Myometrial cell (primary cell): ENCODE data around the gene DGKE.

DNA sequence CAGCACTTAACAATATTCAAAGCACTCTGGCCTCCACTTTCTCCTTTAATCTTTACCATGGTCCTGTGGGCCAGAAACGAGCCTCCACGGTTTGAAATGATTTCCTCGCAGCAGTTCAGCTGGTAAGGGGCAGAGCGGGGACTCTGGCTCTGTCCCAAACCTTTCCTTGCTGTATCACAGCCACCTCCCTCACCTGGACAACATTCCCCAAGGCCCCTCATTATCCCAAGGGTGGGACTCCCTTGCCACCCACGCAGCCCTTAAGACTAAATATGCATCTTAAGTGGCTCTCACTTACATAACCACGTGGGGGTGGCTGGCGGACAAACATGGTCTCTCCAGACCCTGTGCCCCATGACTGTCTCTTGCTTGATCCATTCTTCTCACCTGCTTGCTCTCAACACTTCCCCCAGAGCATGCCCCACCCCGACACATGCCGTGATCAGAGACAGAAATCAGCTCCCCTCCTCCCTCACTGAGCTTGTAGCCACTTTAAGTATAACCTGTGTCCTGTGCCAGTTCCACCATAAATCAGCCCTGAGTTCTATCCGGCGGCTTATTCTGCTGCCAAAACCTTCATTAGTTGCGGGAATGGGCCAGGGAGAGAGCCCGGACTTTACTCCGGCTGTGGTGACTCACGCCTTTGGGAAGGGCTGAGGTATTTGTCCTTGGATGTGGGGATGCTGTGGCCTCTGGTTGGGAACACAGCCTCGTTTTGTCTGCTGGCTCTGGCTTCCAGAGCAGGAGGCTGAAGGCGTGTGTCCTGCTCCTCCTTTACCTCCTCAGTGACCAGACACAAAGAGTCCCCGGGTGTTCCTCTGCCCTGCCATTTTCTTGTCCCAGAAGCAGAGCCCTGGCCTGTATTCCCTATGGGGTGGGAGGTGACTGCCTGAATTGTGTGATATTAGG lies 21.2 kb downstream of the ANKRD40 start:
- RAMPAGE, long total RNA, result no peak

- RAMPAGE, long total RNA, result no peak
Observed at GRCh38 chr17:50695312-50696282, 12.1 kb downstream of the ANKRD40 start.

DNA sequence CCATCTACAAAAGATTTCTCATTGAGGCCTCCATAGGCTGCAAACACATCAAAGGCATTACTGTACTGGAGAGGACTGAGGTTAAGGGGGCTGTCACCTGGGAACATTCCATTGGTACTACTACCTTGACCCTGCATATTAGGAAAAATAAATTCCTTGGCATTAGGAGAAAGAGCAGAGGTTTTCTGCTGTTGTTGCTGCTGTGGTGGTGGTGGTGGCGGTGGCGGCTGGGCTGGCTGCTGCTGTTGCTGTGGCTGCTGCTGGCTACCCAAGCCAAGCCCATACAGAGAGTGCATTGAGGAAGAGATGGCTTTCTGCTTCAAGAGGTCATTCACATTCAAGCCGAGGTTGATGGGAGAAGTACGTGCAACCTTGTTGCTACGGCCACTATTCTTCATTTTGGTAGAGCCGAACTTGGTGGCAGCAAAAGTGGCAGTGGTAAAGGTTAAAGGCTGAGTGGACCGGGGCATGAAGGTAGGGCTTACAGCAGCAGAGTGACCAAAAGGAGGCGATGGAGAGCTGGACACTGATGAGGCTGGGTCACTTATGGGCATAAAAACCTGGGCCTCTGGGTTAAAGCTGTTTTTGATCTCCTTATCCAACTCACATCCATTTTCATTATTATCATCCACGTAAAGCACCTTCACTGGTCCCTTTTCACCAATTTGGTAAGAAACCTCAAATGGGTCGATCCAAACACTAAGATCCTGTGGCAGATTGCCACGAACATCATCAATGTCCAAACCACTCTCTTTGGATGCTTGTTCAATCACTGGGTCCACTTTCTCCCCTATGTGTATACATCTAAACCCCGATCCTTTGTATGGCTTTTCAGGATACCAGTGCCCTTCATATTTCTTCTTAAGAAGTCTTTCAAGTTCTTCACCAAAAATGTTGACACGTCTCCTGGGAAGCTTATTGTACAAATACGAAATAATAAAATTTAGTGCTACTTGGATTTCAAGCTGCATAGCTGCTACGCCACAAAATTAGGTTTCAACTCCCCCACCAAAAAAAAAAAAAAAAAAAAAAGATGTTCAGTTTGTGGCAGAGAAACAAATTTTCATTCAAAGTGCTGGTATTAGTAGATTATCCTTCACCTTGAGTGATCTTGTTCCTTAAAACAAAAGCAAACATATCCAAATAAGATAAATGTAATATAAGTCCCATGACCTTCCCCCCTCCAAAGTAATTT lies 2.7 kb downstream of the TOB1 start:
- RAMPAGE, long total RNA, result no peak

GRCh38 chr17:50887768-50888147 lies 21.6 kb upstream of the TOB1 start:
- RAMPAGE, long total RNA, result no peak

DNA sequence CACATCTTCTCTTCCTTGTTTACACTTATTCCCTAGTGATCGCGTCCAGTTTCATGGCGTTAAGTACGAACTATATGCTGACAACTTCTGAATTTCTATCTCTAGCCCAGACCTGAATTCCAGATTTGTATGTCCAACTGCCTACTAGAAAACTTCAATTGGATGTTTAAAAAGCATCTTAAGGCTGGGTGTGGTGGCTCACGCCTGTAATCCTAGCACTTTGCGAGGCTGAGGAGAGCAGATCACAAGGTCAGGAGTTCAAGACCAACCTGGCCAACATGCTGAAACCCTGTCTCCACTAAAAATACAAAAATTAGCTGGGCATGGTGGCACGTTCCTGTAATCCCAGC lies 40.3 kb downstream of the SPAG9 start:
- RAMPAGE, long total RNA, result no peak

GRCh38 chr17:51118329-51118914 lies 2.2 kb downstream of the SPAG9 start:
- RAMPAGE, long total RNA, result no peak

DNA sequence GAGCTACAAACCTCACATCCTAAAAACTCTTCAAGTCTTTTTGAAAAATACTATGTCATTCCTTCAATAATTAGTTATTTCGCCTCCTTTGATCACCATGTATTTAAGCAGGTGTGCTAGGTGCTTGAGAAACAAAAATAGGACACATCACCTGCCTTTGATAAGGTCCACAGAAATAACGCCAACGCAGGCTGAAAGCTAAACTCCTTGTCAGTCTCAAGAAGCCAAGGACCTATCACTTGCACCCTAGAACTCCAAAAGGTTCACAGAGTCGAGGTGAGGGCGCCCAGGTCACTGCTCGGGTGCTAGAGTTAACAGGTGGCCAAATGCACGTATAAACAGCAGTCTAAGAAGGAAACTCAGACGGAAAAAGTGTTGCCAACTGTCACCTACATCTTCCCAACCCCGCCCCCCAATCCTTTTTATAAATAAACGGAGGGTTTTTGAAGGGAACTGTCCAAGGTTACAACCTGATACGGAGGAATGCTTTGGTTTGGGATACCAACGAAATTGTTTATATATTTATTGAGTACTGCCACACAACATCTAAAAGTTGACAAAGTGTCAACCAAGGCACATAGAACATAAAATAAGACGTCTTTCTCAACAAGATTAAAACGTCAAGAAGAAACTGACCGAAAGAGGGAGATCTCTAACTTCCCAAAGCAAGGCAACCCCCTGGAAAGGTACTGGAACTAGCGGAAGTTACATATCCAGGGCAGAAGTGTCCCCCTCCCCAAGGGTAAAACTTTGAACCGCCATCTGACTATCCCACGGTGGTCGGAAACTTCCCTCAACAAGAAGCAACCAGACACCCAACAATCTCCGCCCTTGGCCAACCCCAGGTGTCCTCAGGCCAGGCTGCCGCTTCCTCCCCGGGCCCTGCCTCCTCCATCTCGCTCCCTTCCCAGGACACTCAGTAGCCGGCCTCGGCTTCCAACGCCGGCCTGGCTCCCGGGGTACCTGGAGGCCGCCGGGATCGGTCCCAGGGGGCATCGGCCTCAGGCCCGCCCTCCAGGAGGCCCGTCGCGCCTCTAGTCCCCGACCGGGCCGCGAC lies 1.1 kb downstream of the SPAG9 start:
- RAMPAGE, long total RNA, result no peak

DNA sequence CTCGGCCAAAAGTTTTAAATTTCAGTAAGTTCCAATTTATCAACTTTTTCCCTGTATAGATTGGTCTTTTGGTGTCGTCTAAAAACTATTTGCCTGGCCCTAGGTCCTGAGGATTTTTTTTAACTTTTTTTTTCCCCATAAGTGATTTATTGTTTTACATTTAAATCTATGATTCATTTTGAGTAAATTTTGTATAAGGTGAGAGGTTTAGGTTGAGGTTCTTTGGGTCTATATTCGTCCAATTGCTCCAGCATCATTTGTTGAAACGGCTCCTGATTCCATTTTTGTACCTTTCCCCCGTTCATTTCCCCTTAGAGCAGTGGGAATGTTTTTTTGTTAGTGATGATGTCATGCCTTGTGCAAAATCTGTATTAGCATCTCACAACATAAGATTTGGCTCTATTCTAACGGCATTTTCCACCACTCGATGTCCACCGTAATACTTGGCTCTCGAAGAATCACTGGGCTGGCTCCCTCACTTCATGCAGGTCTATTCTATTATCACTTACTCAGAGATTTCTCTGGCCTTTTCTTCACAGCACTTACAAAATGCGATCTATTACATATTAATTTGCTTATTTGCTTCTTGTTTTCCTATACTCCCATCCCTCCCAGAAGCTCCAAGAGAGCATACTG lies 688 bp upstream of the NME1 start:
- RAMPAGE, long total RNA, result no peak

- RAMPAGE, long total RNA, result no peak
Observed at GRCh38 chr17:51153729-51154600, 606 bp downstream of the NME1 start.

GRCh38 chr17:52389634-52390045 lies 231.1 kb upstream of the CA10 start:
- RAMPAGE, long total RNA, result no peak

- RAMPAGE, long total RNA, result no peak
Observed at GRCh38 chr17:55283171-55284038, 18.6 kb downstream of the HLF start.

GRCh38 chr17:55416744-55417121 lies 4.9 kb downstream of the MMD start:
- RAMPAGE, long total RNA, result no peak

DNA sequence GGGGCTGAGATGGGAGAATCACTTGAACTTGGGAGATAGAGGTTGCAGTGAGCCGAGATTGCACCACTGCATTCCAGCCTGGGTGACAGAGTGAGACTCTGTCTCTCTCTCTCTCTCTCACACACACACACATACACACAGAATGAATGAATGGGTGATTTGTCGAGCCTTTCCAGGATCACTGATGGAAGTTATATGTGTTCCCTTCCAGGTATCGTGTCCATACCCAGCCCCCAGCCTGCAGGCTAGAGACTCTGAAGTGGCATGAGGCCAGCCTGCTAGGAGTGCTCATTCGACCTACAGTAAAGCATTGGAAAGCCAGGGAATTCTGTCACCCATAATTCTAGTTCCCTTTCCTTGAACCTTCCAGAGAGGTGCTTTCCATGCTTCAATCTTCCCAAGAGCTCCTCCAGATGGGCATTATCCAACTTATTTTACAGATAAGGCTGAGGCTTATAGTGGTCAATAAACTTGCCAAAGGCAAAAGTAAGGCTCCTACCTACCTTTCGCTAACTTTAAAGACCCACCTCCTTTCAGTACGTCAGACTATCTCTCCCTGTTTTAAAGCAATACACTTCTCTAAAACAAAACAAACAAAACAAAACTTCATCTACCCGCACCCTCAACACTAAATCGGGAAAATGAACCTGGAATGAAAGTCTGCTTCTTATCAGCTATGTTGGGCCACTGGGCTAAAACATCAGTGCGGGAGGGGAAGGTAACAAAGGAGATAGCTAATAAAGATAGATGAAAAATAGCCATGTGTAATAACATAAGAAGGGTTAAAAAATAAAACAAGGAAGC lies 1.4 kb upstream of the MMD start:
- RAMPAGE, long total RNA, result no peak

DNA sequence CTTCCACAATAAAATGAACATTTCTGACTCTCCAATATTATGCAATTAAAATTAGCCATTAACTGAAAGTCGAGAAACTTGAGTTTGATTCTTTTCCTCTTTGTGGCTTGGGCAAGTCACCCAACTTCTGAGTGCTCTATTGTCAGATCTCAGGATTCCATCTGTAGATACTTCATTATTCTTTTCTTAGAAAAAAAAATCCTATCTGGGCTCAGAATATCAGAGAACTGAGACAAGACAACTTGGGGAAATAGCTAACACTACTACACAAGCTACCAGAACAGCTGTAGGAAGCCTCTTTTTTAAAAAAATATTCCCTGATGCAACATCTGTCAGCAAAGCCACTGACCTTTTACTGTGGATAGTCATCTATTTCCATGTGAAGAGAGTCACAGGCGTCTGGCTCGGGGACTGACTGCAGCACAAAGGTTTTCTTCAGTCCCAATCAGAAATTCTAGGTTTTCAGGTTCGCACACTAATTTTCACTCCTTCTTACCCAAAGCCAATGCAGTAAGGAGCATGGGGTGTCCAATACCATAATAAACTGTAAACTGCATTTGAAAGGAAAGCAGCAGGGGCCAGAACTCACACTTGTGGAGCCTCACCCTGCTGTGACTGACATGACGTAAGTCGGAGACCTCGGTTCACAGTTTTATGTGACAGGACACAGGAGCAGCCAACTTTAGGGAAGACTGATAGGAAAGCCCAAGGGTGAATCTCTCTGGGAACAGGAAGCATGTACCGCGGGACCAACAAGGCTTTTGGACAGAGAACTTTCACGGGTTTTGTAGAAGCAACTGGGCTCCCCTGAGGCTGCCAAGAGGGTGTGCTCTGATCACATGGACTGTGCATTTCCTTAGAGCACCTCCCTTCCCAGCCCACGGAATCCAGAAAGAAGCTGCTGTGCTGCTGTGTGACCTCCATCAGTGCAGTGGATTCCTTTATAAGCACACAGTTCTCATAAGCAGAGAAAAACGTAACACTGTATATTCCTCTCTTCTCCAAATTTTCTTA lies 9.0 kb upstream of the TMEM100 start:
- RAMPAGE, long total RNA, result no peak

- RAMPAGE, long total RNA, result no peak
Observed at GRCh38 chr17:56153655-56153873, 289 bp downstream of the ANKFN1 start.

- RAMPAGE, long total RNA, result no peak
Observed at GRCh38 chr17:56203473-56204004, 50.3 kb downstream of the ANKFN1 start.

GRCh38 chr17:56819881-56820206 lies 13.9 kb downstream of the C17orf67 start:
- RAMPAGE, long total RNA, result no peak

GRCh38 chr17:56833978-56834307 lies at the start of gene DGKE:
Gene DGKE, plus strand, starts transcription at chr17:56834151.
- RAMPAGE, long total RNA, result no peak

DNA sequence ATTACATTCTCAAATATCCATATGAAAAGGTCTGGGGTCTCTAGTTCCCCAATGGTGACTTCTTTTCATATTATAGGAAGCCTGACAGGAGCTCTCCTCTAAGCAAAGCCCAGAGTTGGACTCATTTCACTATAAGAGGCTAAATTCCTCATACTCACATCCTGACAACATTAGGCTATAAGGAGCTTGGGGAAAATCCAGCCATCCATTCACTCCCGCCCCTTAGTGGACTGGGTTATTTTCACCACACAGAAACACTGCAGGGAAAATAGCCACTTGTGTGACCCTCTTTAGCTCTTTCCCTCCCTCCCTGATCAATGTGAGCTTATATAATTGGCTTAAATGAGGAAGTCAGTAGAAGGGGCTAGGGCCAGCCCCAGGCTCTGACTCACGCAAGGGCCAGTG lies 23.8 kb downstream of the TRIM25 start:
- RAMPAGE, long total RNA, result no peak

GRCh38 chr17:56892270-56893101 lies 21.4 kb downstream of the TRIM25 start:
- RAMPAGE, long total RNA, result no peak